Epithelial cell of prostate (primary cell): ENCODE data around the genes CHRNA5 and ANKRD34C.

GRCh38 chr15:78050588-78050904, 27.0 kb downstream of the TBC1D2B start:
- RRBS = no CpG with 5 or more reads among the region's 1 CpG

GRCh38 chr15:78204850-78205531, 29.4 kb downstream of the ACSBG1 start:
- RRBS = no CpG with 5 or more reads among the region's 8 CpGs

GRCh38 chr15:78265256-78266025, 1.1 kb downstream of the DNAJA4 start:
- RRBS = no CpG with 5 or more reads among the region's 13 CpGs

DNA sequence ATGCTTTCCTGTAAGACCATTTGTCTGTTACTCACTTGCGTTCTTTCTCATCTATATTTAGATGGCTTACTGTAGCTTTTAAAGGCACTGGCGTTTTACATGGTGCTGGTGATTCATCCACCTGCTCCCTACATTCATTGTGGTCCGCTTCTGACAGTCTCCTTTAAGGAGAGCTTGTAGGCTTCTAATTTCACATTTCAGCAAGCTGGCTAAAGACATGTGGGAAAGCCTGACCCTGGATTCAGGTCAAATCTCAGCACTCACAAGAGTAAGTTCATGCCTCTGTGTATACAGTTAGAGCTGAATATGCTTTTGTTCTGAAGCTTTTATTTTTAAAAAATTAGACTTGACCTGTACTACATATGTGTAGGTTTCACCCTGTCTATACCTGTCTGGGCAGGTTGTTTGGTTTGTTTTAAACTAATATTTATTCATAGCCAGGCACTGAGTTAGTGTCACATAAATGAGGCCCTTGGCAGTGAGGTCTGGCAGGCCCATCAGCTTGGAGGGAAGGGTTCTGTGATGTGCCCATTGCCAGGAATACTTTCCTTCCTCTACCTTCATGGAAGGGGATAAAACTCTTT, 1.8 kb downstream of the DNAJA4 start:
- RRBS = no CpG with 5 or more reads among the region's 3 CpGs

GRCh38 chr15:78270369-78271099, 6.2 kb downstream of the DNAJA4 start:
- RRBS = no CpG with 5 or more reads among the region's 9 CpGs

- RRBS = no CpG with 5 or more reads among the region's 6 CpGs
These were observed 9.4 kb upstream of the HYKK start for GRCh38 chr15:78497998-78498437.

GRCh38 chr15:78508336-78508775, 979 bp downstream of the HYKK start:
- RRBS = 51% methylated on average over 4 of the region's 7 CpGs

DNA sequence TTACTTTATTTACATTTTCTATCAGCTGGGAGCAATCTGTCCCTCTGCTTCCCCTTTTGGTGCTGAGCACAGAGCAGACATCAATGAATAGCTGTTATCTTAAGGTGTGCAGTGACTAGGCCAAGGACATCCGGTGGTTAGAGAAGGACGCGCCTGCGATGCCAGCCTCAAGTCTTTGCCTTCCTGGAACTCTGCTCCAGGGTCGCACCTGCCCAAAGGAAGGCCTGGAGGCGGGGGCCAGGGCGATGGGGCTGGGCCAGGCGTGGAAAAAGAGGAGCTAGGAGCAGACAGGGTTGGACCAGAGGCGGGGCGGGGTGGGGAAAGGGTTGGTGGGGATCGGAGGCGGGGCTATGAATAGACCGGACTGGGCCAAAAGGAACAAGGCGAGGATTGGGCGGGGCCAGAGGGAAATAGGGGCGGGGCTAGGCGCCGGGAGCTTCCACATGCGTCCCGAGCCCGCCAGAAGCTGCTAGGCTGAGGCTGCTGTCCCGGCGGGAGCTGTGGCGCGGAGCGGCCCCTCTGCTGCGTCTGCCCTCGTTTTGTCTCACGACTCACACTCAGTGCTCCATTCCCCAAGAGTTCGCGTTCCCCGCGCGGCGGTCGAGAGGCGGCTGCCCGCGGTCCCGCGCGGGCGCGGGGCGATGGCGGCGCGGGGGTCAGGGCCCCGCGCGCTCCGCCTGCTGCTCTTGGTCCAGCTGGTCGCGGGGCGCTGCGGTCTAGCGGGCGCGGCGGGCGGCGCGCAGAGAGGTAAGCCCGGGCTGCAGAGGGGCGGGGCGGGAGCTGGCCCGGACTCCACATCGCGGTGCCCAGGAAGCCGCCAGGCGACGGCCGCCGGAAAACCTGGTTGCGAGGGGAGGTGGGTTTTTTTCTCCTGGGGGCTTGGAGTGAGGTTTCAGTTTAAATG, at the start of gene CHRNA5:
Gene CHRNA5 (plus strand): TSS at position 442 of the 904 bp plus-strand sequence.
- RRBS = under 1% methylated on average over 17 of the region's 75 CpGs

DNA sequence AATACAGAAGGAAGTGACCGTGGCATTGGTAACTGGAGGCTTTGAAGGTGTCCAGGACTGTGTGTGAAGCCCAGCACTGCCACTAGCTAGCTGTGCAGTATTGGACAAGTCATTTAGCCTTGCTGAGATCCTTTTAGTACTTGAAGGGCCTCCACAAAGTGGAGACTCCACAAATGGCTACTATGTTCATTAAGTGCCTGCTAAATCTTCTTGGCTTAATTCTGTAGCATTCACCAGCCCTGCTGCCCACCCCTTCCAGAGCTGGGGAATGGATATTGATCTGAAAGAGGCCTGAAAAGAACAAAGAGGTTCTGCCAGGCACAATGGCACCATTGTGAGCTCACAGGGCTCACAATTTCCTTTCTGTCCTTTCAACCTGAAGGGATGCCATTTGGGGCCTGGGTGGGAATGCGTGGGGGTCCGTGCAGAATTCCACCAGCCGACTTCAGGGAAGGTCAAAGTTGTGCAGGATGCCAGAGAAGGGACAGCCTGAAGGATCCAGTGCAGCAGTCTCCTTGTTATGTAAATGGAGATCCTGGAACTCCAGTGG, 21.8 kb upstream of the MORF4L1 start:
- RRBS = no CpG with 5 or more reads among the region's 4 CpGs

DNA sequence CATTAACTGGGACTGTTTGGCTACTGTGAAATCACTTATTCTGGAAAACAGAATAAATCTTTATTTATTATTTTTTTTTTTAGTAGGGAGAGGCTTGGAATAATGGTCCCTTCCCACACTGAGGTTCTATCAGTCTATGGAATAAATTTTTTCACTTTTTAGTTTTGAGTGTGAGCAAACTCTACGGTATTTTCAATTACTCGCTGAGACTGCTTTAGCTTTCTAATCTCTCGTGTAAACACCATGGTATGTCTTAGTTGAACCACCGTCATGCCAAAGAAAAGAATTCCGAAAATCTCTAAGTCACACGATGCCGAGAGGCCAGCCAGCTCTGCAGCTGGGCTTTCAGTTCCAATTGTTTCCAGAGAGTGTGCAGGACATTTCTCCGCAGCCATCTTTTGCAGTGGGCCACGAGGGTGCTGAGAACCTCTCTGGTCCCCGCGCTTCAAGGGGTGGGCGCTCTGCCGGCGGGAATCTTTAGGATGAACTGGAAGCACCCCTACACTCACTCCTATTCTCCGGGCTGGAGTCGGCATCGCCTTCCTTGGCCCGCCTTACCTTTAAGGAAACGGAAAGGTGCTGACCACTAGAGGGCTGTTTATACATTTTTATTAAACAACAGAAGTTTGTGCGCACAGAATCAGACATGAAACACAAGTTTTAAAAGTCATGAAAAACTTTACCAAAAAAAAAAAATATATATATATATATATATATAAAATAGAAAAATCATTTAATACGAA, 12.8 kb upstream of the MORF4L1 start:
- RRBS = no CpG with 5 or more reads among the region's 21 CpGs

DNA sequence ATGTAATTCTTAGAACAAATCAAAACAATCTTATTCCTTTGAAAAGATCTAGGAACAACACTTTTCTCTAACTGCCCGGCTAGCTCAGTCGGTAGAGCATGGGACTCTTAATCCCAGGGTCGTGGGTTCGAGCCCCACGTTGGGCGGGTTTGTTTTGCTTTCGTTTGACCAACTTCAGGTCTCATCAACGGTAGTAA, 12.3 kb upstream of the MORF4L1 start:
- RRBS = no CpG with 5 or more reads among the region's 8 CpGs

DNA sequence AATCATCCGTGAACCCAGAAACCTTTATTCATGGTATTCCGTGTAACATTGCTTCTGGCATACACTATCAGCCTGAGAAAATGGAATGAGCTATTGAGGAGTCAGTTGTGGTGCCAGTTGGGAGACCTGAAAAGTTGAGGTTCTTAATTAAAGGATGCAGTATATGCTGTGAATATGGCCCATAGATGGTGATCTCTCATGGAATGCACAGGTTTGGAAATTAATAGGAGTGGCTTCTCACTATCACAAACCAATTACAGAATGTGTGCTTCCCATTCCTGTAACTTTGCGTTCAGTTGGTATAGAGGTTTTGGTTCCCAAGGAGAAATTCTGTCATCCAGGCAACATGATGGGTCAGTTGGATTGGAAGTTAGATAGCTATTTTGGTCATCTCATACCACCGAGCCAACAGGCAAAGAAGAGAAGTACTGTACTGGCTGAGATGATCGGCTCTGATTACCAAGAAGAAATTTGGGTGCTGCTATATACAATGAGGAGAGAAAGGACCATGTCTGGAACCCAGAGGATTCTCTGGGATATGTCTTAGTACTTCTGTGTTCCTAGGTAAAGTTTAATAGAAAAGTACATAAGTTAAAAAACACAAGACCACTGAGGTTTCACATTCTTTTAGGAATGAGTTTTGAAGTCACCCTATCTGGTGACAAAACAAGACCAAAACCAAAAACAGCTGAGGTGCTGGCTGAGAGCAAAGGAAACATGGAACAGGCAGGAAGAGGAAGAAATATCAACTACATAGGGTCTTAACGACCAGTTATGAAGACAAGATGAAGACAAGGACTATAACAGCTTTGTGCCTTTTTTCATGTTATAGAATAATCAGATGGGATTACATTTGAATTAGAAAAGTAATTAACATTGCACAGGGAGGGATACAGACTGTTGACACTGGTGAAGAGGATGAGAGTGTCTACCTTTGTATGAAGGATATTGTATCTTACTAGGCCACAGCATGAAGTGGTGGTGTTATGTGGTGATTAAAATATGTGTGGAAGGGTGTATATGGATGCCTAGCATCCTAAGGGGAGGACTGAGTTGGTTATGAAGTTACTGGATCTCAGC, 34.3 kb downstream of the MORF4L1 start:
- RRBS = no CpG with 5 or more reads among the region's 6 CpGs

- RRBS = no CpG with 5 or more reads among the region's 10 CpGs
These were observed 34.8 kb upstream of the CTSH start for GRCh38 chr15:78979614-78980172.

GRCh38 chr15:78991496-78991860, 46.6 kb upstream of the CTSH start:
- RRBS = no CpG with 5 or more reads among the region's 10 CpGs

DNA sequence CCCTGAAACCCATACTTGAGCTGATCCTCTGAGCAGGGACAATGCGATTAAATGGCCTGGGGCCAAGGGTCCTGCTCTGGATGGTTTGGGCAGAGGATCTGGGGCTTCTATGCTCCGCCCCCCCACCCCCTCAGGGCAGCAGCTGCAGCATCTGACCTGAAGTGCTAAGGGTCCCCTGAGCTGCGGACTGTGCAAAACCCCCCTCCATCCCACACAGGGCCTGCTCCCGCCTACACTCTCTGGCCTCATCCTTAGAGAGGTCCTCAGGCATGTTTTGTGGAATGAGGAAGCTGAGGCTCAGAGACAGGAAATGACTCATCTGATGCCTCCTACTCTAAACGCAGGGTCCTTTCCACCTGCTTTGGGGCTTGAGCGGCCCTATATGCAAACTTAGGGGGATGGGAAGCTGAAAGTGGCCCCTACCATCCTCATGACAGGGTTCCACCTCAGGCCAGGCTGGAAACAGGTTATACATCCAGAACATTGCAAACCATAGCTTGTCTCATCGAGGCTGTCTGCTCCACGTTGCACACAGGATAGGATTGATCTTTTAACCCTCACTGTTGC, 59.5 kb upstream of the CTSH start:
- RRBS = no CpG with 5 or more reads among the region's 8 CpGs

- RRBS = 5% methylated on average over 6 of the region's 44 CpGs
These were observed at the start of gene ANKRD34C for GRCh38 chr15:79282521-79283082. TSS of gene ANKRD34C (plus strand) at chr15:79282722.

- RRBS = no CpG with 5 or more reads among the region's 8 CpGs
These were observed 2.6 kb upstream of the BCL2A1 start for GRCh38 chr15:79973496-79974102.

DNA sequence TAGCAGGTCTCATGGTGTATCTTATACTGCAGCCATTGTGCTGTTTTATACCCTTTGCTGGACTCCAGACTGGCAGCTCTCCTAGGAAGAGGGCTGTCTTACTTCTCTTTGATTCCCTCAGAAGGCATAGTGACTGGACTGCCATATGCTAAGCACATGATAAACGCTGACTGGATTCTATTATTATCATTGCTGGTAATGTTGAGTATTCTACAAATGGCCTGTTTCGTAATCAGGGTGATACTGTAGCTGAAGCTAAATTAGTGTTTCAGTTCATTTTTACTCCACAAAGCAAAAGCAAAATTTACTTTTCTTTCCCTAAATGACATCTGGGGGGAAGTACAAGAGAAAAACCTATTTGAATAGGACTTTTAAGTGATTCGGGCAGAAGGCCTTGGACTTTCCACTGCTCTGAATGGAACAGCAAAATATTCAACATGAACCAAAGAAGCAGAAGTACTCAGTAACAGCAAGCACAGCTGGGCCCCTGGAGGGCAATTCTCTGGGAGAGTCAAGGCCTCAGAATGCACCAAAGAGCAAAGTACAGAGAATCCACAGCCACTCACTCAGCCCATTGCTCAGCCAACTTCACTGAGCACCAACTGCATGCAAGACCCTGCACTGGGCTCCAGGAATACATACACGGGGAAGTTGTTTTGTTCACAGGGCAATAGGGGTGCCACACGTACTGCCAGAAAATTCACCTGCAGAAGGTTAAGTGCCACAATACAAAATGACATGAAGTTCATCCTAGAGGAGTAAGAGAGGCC, 7.9 kb upstream of the BCL2A1 start:
- RRBS = no CpG with 5 or more reads among the region's 5 CpGs

DNA sequence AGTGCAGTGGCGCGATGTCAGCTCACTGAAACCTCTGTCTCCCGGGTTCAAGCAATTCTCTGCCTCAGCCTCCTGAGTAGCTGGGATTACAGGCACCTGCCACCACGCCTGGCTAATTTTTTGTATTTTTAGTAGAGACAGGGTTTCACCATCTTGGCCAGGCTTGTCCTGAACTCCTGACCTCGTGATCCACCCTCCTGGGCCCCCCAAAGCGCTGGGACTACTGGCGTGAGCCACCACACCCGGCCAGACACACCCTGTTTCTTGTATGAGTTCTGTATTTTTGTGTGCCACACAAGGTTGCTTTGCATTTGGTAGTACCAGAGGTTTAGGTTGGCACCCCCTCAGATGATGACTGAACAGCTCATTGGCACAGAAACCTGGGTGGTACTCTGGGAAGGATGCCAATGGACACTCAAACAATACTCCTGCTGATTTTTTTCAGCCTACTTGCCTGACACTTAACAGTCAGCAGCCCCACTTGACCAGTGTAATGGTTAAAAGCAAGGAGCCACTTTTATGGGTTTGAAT, 39.1 kb upstream of the BCL2A1 start:
- RRBS = no CpG with 5 or more reads among the region's 8 CpGs

GRCh38 chr15:80072103-80073186, 13.0 kb downstream of the ZFAND6 start:
- RRBS = no CpG with 5 or more reads among the region's 3 CpGs